SP-49 (cell line): Measurements from ENCODE around the gene SIN3A.

DNA sequence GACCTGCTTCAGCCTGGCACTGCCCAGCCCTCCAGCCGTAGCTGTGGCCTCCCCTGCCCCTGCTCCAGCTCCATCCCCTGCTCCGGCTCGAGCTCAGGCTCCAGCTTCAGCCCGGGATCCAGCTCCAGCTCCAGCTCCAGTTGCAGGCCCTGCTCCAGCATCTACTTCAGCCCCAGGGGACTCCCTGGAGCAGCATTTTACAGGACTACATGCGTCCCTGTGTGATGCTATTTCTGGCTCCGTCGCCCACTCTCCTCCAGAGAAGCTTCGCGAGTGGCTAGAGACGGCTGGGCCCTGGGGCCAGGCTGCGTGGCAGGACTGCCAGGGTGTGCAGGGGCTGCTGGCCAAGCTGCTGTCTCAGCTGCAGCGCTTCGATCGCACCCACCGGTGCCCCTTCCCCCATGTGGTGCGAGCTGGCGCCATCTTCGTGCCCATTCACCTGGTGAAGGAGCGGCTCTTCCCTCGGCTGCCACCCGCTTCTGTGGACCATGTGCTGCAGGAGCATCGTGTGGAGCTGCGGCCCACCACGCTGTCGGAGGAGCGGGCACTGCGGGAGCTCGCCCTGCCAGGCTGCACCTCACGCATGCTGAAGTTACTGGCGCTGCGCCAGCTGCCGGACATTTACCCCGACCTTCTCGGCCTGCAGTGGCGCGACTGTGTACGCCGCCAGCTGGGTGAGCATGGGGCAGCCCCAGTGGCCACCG is 6.6 kb downstream of the C15orf39 start:
- PRO-cap: no peak

- PRO-cap: no peak
These were observed 15.2 kb downstream of the C15orf39 start for GRCh38 chr15:75216965-75217253.

GRCh38 chr15:75352441-75353121 is 5.7 kb downstream of the NEIL1 start:
- PRO-cap: no peak

GRCh38 chr15:75353622-75353993 is 6.8 kb downstream of the NEIL1 start:
- PRO-cap: no peak

DNA sequence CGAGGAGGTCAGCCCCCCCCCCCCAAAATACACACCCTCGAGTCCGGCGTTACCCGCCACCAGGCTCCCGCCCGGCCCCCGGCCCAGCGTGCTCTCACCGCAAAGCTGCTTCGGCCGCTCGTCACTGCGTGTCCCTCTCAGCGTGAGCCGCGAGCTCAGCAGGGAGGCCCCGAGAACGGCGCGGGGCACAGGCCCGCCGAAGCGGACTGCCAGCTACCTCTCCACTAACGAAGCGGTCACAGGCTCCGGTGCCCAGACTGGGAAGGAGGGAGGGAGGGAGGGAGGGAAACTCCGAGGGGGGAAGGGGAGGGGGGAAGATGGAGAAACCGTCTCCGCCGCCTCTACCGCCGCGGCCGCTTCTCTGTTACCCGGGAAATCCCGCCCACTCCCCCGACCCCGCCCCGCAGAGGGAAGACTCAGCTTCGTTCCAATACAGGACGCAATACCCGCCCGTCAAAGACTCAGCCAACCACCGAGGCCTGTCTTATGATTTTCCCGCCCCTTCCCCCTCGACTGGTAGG is at the start of gene SIN3A:
TSS of gene SIN3A (minus strand) at position 366 of the 521 bp plus-strand sequence.
- PRO-cap: unidirectional peak, minus-strand start at position 226 of the sequence

DNA sequence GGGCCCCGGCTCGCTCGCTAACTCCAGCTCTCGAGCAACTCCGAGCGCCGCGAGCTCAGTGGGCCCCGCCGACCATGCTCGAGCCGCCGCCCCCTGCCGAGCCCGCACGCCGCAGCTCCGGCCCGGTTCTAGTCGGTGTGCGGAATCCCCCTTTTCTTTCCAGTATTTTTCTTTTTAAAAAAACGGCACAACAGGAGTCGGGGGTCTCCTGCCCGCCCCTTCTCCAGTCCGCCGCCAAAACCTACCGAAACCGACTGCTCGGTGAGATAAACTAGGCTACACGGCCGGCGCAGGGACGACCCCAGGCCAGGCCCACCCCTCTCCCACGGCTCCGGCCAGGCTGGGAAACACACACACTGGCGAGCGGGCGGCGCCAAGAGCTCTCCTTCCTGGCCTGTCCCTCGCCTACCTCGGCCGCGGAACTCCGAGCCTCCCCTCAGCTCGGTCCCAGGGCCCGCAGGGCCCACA is 3.8 kb upstream of the SIN3A start:
- PRO-cap: no peak

- PRO-cap: unidirectional peak, minus-strand start at chr15:75455815; bidirectional peak, plus-strand start at chr15:75456141, minus-strand start at chr15:75456140
These were observed 4.4 kb upstream of the SIN3A start for GRCh38 chr15:75455694-75456512.

DNA sequence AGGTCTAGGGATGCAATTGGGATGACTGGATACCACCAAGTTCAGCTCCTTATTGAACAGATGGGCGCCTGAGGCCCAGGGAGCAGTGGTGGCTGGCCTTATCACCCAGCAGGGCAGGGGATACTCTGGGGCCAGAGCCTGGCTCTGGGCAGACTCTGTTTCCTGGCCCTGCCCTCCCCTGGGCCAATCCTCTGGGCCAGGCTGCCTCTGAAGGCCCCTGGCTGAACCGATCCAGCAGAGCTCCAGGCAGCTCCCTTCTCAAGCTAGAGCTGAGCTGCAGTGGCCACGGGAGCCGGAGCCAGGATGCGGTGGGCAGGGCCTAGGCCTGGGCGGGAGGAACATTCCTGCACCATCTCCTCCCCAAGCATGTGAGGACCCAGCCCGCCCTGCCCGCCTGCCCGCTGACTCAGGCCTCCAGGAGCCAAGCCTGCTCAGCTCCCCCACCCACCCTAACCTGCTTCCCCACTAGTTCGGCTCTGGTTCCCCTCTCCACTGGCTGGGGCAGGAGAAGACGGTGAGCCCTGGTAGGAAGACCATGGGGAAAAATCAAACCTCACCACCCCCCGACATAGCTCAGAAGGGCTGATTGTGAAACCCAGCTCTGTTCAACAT is 13.3 kb downstream of the SNX33 start:
- PRO-cap: no peak

- PRO-cap: no peak
These were observed 38.2 kb downstream of the FBXO22 start for GRCh38 chr15:75941466-75942680.

DNA sequence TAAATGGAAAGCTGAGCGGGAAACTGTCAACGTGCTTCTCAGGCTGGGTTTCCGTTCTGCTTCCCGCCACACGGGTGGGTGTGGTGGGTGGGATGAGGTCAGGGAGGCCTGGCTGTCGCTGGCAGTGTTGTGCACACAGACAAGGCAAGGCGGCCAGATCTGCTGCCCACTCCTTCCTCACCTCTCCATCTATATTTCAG is 110.3 kb downstream of the TMEM266 start:
- PRO-cap: no peak

GRCh38 chr15:76172604-76173307 is 113.0 kb downstream of the TMEM266 start:
- PRO-cap: no peak

DNA sequence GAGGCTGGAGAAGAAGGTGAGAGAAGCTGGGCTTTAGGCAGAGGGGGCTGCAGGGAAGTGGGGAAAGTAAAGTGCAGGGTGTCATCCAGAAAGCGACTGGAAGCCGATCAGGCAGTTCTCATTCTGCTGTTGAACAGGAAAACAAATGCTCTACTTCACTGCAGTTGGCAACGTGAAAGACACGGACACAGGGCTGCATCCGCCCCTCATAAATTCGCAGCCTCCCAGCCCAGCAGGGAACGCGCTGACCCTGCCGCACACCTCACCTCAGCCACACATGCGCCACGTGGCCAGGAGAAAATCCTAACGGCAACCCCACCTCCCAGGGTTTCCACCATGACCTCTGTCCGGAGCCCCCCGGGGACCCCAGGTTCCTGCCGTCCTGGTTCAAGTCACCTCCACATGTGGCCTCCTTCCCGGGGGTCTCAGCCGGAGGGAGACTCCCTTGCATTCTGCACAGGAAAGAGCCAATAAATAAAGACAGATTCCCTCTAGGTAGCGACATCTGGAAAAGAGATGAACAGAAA is 118.6 kb downstream of the TMEM266 start:
- PRO-cap: no peak

- PRO-cap: no peak
These were observed 1.5 kb upstream of the ETFA start for GRCh38 chr15:76312763-76313210.

DNA sequence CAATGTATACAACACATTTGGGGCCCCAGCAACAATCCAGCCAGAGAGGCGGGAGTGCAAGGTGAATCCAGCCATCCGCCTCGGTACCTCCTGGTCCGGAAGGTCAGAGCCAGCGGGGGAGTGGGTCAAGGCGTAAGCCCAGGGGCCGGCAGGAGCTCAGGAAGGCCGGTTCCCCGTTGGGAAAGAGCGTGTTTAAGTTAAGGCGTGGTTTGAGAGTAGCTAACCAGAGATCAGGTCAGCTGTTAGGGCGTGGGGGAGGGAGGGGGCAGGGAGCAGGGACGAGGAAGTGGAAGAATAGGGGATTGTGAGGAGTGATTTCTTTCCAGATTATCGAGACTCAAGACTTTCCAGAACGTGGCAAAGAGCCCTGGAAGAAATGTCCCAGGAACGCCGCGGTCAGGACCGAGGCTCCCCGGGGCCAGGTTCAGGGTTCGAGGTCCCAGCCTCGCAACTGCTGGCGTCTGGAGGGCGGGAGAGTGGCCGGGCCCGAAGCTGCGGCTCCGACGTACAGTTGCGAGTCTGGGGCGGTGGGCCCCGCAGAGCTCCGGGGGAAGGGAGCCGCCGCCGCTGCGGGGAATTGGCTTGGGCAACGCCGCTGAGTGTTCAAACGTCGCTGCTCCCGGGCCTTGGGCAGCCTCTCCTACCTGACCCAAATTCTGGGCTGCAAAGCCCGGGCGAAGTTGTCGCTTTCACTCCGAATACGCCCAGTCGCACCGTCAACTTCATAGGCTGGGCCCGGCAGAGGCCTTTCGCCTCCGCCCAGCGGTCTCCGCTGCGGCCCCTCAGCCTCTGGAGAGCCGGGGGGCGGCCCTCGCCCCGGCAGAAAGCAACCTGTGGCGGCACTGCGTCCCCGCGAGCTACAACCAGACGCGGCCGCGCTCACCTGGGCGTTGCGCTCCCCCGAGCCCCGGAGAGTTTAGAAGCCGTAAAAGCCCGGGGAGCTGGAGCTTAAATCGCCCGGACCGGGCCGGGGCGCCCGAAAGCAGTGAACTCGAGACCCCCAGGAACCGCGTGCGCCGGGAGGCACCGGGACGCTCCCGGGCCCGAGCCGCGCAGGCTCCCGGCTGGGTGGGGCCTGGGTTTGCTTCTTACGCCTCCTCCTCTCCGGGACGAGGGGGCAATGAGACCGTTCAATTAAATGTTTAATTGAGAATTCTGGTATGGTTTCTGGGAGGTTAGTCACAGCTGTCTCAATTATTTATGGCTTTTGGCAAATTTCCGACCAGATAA is 9.6 kb downstream of the ISL2 start:
- PRO-cap: no peak

DNA sequence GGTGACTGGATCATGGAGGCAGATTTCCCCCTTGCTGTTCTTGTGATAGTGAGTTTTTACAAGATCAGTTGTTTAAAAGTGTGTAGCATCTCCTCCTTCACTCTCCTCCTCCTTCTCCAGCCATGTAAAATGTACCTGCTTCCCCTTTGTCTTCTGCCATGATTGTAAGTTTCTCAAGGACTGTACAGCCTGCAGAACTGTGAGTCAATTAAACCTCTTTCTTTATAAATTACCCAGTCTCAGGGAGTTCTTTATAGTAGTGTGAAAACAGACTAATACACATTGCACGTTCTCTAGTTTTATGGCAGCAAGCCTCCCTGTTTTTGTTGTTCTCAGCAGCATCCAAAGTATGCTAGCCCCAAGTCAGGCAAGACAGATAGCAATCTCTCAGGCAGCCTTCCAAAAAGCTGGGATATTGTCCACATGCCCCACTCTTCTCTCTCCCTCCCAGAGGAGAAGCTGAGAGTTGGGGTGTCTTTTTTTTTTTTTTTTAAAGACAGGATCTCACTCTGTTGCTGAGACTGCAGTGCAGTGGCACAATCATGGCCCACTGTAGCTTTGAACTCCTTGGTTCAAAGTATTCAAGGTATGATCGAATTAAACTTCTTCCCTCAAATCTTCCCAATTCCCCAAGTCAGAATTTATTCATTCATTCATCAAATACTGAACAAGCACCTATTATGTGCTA is 130.5 kb downstream of the ISL2 start:
- PRO-cap: no peak

DNA sequence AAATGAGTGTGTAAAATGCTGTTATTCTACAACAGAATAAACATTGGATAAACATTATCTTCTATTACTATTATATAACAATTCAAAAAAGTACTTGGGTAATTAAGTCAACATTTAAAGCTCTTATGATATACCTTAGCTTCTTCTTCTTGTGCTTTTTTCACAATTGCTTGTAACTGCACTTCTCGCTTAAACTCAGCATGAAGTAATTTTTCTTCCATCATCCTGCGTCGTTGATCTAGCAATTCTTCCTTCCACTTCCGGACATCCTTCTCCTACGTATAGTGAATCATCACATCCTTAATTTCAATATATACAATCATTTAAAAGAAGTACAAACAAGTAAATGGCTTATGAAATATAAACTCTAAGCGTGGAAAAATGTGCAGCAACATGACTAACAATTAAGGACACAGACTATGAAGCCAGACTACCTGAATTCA is 151.4 kb downstream of the SCAPER start:
- PRO-cap: no peak

DNA sequence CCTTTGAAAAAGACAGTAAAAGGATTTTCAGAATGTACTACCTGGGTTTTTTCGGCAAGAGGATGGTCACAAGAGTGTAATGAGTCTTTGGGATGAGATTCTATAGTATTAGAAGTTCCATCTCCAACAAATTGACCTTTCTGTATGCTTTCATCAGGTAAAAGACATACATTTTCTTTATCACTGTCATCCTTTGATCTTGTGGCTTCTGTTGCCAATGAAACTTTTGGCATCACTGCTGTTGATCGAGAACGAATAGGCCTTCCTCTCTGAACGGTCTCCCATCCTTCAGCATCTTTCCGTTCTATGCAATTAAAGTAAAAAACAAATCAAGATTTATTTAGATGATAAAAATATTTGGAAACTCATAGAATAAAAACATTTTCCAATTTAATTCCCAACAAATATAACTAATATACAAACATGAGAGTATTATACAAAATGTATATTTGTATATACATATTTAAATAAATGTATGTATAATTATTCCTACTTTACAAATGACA is 130.3 kb downstream of the SCAPER start:
- PRO-cap: no peak

DNA sequence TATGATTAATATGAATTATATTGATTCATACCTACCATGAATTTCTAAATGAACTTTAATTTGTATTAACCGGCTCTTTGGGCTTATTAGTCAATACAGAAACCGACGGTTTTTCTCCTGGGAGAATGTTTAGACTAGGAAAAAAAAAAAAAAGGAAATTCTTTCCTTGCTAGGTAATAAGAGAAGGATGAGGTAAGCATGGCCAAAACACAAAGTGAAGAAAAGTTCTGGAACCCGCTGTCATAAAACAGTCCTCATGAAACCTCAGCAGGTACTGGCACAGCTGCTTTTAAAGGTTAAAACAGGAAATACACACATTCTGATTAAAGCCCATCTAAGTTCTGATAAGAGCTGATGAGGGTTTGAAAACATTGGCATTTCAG is 30.8 kb upstream of the PSTPIP1 start:
- PRO-cap: no peak

DNA sequence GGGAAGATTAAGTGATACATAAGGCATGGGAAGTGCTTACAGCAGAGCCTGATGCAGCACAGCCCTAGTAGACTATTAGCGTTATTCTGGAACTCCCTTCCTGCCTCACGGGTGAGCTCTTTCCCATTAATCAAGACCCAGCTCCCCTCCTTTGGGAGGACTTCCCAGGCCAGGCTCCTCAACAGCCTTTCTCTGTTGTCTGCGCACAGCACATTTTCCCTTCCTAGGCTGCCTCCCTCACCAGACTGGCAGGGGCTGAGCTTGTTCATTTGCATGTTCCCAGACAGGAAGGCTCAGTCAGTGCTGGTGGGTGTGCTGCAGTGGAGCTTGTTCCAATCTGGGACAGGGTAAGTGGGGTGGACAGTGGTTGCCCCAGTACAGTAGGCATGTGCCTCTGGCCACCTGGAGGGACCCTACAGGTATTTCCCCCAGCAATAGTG is 5.9 kb upstream of the PSTPIP1 start:
- PRO-cap: no peak

GRCh38 chr15:77057689-77058429 is 13.1 kb downstream of the TSPAN3 start:
- PRO-cap: no peak